Melanocyte of skin (primary cell): ENCODE data around the genes RPLP2, CRACR2B, CHID1 and MUC5B.

DNA sequence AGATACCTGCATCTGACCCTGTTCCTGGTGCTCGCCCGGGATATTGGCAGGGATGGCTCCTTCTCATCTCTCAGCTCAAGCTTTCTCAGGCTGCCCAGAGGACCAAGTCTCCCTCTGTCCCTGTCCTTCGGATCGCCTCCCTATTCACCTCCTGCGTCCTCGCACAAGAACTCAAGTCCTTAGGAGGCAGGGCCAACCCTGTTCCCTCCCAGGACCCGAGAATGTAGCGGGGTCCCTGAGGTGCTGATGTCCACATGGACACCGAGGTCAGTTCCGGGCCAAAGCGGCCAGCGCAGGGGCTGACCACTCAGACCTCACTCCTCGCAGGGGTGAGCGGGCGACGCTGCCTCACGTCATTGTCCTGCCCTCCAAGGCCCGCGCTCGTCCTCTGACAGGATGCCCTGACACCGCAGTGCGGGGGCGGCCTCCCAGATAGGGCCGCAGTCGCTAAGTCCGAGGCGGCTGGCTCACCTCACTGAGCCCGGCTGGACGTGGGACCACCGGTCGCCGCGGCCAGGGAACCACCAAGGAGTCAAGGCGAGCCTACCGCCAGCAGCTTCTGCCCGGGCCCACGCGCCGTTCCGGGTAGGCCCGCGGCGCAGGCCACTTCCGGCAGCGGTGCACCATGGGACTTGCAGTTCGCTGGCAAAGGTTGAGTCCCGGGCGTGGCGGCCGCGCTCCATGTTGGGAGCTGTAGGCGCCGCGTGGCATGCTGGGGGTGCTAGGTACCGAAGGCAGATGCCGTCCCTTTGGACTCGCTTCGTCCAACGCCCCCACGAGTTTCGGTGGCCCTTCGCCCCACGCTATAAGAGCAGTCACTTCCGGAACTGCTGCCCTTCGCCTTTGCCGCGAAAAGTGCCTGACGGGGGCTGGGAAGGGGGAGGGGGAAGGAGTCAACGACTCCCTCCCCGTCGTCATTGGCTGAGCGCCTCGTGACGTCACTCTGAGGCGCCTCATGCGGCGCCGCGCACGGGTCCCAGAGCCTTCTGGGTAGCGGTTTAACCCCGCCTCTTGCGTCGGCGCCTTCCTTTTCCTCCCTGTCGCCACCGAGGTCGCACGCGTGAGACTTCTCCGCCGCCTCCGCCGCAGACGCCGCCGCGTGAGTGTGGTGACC lies at the start of gene RPLP2:
Gene RPLP2, plus strand, starts transcription at position 1,027 of the 1,114 bp plus-strand sequence.
- CAGE, long polyA plus RNA, 2 experiments, result start-site peak on the plus strand in 2 of 2 experiments, centred at positions 1,020 to 1,021 of the sequence, 2,715 to 15,882 reads per replicate

GRCh38 chr11:819509-820430 lies 1.1 kb downstream of the PNPLA2 start:
- CAGE, long polyA plus RNA, 2 experiments, result no peak in any of the 2 experiments

- CAGE, long polyA plus RNA, 2 experiments, result no peak in any of the 2 experiments
Observed at GRCh38 chr11:827500-828355, at the start of gene CRACR2B. CRACR2B (plus strand) TSS chr11:827919.

DNA sequence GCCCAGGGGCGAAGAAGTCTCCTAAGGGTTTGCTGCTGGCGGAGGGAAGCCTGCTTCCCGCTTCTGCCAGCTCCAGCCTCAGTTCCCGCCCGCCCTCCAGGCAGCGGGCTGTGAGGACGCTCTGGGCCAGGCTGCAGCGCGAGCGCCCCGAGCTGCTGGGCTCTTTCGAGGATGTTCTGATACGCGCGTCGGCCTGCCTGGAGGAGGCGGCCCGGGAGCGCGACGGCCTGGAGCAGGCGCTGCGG lies 2.1 kb downstream of the CRACR2B start:
- CAGE, long polyA plus RNA, 2 experiments, result no peak in any of the 2 experiments

- CAGE, long polyA plus RNA, 2 experiments, result no peak in any of the 2 experiments
Observed at GRCh38 chr11:833308-833876, 640 bp downstream of the CD151 start.

GRCh38 chr11:834782-835344 lies 2.1 kb downstream of the CD151 start:
- CAGE, long polyA plus RNA, 2 experiments, result no peak in any of the 2 experiments

GRCh38 chr11:839571-840195 lies 2.6 kb downstream of the POLR2L start:
- CAGE, long polyA plus RNA, 2 experiments, result no peak in any of the 2 experiments

GRCh38 chr11:840809-841408 lies 1.4 kb downstream of the POLR2L start:
- CAGE, long polyA plus RNA, 2 experiments, result no peak in any of the 2 experiments

- CAGE, long polyA plus RNA, 2 experiments, result no peak in any of the 2 experiments
Observed at GRCh38 chr11:910695-910947, at the start of gene CHID1. CHID1 (minus strand) TSS chr11:910810.

DNA sequence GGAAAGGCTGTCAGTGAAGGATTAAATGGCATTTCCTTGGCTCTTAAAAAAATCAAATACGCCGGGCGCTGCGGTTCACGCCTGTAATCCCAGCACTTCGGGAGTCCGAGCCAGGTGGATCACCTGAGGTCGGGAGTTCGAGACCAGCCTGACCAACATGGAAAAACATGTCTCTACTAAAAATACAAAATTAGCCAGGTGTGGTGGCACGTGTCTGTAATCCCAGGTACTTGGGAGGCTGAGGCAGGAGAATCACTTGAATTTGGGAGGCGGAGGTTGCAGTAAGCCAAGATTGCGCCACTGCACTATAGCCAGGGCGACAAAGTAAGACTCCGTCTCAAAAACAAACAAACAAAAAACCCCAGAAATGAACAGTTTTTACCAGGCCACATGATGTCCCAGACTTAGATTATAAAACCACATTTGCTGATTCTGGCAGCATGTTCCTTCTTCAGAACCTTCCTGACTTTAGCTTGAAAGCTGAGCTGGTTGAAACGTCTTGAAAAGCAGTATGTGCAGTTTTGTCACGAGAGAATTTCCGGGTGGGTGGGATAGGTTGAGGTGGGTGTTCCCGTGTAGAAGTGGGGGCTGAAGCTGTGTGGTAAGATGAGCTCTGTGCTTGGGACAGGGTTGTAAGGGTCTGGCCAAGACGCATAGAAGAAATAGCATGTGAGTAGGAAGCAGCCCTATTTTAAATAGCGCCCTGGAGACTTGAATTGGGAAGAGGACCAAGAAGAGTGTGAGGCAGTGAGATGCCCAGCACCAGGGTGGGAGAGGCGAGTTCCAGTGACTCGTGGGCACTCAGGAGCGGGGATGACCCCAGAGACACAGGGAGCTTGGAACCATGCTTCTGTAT lies 7.5 kb downstream of the AP2A2 start:
- CAGE, long polyA plus RNA, 2 experiments, result no peak in any of the 2 experiments

DNA sequence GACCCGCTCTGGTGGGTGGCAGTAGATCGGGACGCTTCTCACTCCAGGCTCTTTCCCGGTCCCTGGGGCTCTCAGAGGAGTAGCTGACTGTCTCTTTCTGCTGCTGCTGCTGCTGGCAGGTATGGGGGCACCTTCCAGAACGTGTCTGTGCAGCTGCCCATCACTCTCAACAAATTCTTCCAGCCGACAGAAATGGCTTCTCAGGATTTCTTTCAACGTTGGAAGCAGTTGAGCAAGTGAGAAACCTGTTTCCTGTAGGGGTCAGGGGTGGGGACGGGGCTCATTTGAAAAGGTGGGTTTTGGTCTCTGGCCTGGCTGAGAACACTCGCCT lies 27.6 kb downstream of the MUC6 start:
- CAGE, long polyA plus RNA, 2 experiments, result no peak in any of the 2 experiments

GRCh38 chr11:1078118-1078659 lies 41.7 kb upstream of the MUC6 start:
- CAGE, long polyA plus RNA, 2 experiments, result no peak in any of the 2 experiments

GRCh38 chr11:1081566-1081904 lies 45.0 kb upstream of the MUC6 start:
- CAGE, long polyA plus RNA, 2 experiments, result no peak in any of the 2 experiments

DNA sequence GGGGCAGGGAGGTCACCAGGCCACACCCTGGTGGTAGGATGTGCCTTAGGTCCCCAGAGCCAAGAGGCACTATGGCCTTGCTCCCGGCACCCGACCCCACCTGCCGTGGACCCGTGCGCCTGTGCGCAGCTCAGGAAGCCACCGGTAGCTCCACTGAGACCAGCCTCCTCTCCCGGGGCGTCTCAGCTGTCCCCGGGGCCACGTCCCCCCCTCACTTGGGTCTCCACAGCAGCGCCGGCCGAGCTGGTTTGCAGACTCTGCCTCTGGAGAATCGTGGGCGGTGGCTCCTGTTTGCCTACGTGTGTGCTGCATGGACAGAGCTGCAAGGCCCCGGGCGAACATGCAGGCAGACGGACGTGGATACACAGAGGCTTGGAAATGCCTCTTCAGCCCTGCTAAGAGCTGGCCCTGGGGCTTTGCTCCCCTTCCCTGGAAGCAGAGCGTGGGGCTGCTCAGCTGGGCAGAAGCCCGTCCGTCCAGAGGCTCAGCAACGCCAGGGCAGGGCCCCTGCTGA lies 15.4 kb upstream of the MUC5B start:
- CAGE, long polyA plus RNA, 2 experiments, result no peak in any of the 2 experiments

DNA sequence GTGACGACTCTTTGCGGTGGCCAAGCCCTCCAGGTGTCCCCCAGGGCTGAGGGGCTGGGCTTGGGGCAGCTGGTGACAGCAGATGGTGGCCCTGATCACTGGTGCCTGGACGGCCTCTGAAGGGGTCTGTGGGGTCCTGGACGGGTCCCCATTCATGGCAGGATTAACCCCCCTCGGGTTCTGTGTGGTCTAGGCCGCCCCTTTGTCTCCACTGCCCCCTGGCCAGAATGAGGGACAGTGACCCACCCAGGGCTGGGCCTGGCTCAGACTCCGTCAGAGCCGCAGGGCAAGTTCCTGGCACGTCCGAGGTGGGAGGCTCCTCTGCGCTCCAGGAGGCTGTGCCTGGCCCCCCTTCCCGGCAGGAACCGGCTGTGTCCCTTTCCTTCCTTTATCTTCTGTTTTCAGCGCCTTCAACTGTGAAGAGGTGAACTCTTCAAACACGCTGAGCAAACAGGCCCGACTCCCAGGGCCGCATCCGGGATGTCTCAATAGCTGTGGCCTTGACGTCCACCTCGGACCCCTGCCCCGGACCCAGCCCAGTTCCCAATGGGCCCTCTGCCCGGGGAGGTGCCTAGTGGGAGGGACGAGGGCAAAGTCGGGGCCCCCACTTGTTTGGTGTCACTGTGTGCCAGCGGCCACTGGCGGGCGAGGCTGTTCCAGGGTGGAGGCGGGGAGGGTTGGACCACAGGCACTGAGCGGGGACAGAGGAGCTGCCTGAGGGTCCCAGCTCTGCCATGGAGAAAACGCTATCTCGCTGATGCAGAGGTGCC lies 3.1 kb upstream of the MUC5B start:
- CAGE, long polyA plus RNA, 2 experiments, result no peak in any of the 2 experiments

GRCh38 chr11:1222596-1223535 lies at the start of gene MUC5B:
MUC5B (plus strand) TSS chr11:1223066.
- CAGE, long polyA plus RNA, 2 experiments, result no peak in any of the 2 experiments

DNA sequence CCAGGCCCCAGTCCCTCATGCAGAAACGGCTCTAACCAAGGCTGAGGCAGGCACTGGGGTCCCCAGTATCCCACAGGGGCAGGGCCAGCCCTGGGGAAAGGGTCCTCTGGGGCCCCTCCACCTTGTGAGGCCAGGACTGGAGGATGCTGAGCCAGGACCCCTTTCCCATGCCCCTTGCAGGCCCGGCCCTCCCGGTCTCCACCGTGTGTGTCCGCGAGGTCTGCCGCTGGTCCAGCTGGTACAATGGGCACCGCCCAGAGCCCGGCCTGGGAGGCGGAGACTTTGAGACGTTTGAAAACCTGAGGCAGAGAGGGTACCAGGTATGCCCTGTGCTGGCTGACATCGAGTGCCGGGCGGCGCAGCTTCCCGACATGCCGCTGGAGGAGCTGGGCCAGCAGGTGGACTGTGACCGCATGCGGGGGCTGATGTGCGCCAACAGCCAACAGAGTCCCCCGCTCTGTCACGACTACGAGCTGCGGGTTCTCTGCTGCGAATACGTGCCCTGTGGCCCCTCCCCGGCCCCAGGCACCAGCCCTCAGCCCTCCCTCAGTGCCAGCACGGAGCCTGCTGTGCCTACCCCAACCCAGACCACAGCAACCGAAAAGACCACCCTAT lies 17.9 kb downstream of the MUC5B start:
- CAGE, long polyA plus RNA, 2 experiments, result no peak in any of the 2 experiments

DNA sequence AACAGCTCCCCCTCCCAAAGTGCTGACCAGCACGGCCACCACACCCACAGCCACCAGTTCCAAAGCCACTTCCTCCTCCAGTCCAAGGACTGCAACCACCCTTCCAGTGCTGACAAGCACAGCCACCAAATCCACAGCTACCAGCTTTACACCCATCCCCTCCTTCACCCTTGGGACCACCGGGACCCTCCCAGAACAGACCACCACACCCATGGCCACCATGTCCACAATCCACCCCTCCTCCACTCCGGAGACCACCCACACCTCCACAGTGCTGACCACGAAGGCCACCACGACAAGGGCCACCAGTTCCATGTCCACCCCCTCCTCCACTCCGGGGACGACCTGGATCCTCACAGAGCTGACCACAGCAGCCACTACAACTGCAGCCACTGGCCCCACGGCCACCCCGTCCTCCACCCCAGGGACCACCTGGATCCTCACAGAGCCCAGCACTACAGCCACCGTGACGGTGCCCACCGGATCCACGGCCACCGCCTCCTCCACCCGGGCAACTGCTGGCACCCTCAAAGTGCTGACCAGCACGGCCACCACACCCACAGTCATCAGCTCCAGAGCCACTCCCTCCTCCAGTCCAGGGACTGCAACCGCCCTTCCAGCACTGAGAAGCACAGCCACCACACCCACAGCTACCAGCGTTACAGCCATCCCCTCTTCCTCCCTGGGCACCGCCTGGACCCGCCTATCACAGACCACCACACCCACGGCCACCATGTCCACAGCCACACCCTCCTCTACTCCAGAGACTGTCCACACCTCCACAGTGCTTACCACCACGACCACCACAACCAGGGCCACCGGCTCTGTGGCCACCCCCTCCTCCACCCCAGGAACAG lies 23.3 kb downstream of the MUC5B start:
- CAGE, long polyA plus RNA, 2 experiments, result no peak in any of the 2 experiments

GRCh38 chr11:1303165-1303805 lies 6.1 kb downstream of the TOLLIP start:
- CAGE, long polyA plus RNA, 2 experiments, result no peak in any of the 2 experiments

- CAGE, long polyA plus RNA, 2 experiments, result no peak in any of the 2 experiments
Observed at GRCh38 chr11:1304317-1304751, 5.1 kb downstream of the TOLLIP start.